Bronchial epithelial cell (primary cell): ENCODE data around the genes COA1 and YKT6.

DNA sequence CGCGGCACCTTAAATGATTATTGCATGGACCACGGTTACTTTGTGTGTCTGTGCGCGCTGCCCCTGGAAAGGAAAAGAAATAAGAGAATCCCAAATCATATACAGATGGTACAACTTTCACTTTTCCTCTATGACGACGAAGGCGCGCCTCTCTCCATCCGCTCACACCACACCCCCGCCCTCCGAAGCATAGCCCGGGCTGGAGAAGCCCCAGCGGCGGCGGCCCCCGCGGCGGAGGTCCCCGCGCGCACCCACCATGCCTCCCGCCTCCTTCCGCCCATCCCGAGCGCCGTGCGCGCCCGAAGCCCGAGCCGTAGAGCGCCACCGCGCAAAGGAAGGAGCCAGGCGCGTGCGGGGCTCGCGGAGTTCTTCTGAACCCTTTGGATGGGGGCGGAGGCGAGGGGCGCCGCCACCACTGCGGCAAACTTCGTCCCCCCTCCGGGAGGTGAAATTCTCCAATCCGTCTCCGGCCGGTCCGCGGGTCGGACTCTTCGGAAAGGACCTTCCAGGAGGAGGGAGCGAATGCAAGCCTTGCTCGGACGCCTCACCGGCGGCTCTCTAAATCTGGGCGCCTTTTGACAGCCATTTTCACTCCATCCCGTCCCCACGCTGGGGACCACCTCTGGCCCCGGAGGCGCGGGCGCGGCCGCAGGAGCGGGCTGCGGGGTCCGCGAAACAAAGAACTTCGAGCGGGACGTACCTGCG is 586 bp downstream of the GLI3 start:
- RRBS, 2 experiments, result under 1 to 1% methylated on average over 14 of the region's 76 CpGs

DNA sequence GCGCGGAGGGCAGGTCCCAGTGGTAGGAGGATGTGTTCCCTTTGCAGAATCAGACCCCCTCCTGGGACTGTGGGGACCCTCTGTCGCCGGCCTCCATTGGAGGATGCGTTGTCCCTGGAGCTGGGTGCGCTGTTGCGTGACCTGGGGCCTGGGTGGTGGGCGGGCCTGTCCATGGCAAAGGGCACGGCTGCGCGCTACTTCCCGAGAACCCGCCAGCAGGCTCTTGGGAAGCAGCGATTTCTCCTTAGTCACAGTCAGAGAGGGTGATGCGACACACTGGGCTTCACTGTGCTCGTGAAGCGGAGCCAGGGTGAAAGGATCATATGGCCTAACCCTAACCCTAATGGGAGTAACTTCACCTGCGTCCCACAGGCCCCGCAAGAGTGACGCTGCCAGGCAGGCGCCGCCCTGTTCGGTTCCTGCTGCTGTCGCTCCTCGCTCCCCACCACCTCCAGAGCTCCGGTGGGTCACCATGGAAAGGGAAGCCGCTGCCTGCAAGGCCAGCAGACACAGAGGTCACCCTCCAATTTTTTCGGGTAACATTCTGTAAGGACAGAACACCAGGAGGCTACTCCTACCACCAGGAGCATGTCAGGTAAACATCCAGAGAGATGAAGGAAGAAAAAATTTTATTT is 23.2 kb downstream of the C7orf25 start:
- RRBS, 2 experiments, result 0% methylated on average over 4 of the region's 28 CpGs; no CpG with 5 or more reads in 1 of the 2 experiments

- RRBS, 2 experiments, result no CpG with 5 or more reads among the region's 8 CpGs
These were observed 39.8 kb upstream of the HECW1 start for GRCh38 chr7:43072482-43073134.

DNA sequence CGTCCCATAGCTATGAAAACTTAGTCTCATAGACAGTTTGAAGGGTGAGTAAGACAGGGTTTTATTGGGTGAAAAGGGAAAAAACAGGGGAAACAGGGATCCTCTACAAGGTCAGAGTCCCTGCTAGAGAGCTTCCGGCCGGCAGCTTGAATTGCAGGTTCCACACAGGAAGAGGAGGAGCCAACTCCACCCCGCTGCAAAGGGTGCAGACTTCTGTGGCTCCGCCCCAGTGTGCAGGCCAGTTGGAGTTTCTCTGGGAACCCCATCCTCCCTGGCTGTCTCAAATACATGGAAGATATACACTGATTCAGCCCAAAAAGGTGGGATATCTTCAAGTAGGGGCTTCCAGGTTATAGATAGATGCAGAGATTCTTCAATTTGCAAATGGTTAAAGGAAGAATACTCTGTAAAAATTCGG is 34.7 kb upstream of the HECW1 start:
- RRBS, 2 experiments, result no CpG with 5 or more reads among the region's 6 CpGs

GRCh38 chr7:43588521-43588848 is 5.6 kb downstream of the STK17A start:
- RRBS, 2 experiments, result no CpG with 5 or more reads among the region's 3 CpGs

DNA sequence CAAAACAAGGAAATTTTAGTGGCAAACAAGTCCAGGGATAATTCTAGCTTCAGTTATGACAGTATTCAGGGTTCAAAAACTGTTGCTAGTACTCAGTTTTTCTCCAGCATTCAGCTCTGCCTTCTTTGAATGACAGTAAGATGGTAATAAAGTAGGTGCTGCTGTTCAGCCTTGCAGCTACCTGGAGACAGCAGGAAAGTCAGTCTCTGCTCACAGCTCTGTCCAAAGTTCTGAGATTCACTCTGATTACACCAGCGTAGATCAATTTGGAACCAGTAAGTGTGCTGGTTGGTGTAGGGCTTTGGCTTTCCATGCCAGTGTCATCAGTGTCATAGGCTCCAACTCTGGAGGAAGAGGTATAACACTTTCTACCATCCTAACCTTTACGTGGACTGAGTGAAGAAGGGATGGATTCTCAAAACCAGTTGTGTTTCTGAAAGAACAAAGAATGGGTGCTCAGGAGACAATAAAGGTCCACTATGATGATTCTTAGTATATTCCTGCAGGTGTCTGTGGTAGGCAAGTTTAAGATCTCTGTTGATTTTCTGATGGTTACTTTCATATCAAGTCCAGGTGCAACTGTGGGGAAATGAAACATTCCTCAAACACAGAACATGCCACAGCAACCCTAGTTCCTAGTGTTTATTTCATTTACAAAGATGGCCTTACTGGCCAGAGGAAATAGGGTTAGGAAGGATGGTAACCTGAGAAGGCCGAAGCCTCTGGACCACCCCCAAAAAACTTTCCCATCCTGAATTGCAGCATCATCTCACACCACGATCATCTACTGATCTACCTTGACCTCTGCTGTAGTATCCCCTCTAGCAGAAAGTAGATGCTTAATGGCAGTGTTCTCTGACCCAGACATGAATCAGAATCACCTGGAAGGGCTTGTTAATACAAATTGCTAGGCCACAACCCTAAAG is 26.4 kb downstream of the STK17A start:
- RRBS, 2 experiments, result no CpG with 5 or more reads among the region's 4 CpGs

DNA sequence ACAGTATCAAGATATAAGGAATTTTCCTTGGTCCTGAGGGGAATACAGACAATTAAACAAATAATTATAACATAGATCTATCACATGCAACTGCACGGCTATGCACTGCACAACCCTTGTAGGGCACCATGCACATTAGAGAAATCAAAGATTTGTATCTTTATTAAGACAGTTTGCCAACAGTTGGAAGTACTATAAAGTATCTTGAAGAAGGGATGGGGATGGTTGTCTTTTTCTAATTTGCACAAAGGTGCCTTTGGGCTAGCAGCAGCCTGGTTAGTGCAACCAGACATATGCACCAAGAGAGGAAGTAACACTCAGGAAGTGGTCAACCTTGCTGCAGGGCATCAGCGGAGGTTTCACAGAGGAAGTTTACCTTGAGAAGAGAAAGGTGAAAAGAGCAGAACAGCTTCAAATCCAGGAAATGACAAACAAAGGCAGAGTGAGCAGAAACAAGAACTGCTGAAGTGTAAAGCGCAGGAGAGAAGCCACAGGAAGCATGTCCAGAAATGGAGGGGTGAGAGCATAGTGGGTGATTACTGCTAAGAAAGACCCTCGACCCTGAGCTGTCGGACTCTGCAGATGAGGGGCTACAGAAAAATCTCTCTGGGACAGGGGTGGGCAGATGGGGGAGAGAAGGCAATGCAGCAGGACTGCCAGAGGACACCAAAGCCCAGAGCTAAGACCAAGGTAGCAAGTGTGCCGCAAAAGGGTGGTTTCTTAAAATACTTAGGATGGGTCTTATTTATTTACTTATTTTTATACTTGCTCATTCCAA is 66.9 kb downstream of the STK17A start:
- RRBS, 2 experiments, result no CpG with 5 or more reads among the region's 6 CpGs

GRCh38 chr7:43729076-43730345 is at the start of gene COA1:
Gene COA1 (minus strand): TSS chr7:43729523.
- RRBS, 2 experiments, result 1 to 2% methylated on average over 10 to 15 of the region's 72 CpGs

GRCh38 chr7:43800339-43800743 is 41.9 kb downstream of the BLVRA start:
- RRBS, 2 experiments, result no CpG with 5 or more reads among the region's 6 CpGs

GRCh38 chr7:44044835-44045457 is 444 bp downstream of the DBNL start:
- RRBS, 2 experiments, result 1 to 3% methylated on average over 5 of the region's 36 CpGs

GRCh38 chr7:44067402-44068339 is 2.3 kb upstream of the PGAM2 start:
- RRBS, 2 experiments, result no CpG with 5 or more reads among the region's 12 CpGs

DNA sequence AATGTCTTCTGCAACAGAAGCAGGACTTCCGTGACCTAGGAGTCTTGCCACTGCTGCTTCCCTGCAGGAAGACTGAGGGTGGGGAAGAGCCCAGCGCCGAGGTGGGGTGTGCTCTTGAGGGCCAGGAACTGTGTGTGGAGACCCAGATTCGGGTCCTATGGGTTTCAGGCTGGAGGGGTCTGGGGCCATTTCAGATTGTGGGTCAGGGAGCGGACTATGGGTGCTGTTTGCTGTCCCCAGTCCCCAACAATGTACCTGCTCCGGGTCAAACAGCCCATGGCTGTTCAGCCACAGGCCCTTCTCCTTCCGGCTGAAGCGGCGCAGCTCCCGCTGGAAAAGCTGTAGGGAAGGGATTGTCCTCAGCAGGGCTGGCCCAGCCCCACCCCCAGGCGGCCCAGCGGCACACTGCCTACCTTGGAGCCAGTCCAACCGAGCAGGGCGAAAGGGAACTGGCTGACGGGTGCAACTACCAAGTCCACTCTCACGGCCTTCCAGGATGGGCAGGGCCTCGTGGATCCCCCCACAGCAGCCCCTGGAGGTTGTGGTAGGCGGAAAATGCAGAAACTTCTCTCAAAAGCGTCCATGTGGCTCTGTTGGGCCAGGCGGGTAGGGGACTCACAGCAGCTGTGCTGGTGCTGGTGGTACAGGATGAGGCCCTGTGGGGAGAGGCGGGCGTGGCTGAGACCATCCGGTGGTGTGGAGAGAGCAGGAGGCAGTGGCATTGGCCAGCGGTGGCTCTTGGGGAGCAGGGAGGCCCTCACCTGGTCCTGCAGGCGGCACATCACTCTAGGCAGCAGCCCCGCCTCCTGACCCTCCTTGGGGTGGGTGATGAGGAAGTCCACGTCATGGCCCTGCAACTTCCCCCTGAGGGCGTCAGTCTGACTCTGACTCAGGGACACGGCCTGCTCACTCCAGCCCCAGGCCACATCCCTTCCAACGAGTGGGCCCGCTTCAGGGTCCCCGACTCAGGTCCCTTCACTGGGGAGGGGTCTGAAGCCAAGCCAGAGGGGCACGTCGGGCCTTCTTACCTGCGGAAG is 8.3 kb upstream of the PGAM2 start:
- RRBS, 2 experiments, result 79% methylated on average over 1 of the region's 35 CpGs; no CpG with 5 or more reads in 1 of the 2 experiments

GRCh38 chr7:44088468-44088766 is 6.1 kb upstream of the POLM start:
- RRBS, 2 experiments, result no CpG with 5 or more reads among the region's 10 CpGs

DNA sequence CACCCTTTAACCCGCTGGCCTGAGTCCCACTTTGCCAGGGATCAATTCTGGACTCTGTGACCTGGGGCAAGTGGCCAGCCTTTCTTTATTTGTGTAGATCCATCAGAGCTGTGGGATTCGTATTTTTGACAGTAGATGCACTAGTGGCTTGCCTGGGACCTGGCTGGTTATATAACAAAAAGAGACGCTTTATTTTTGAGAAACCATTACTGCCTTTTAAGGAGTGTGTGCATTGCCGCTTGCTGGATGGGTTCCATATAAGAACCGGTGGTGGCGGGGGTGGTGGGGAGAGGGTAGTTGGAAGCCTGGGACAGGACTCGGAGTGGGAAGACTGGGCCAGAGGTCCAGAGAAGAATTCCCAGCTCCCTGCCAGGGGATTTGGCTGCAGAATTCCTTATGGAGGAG is 7.9 kb upstream of the POLM start:
- RRBS, 2 experiments, result no CpG with 5 or more reads among the region's 7 CpGs

GRCh38 chr7:44200732-44201432 is at the start of gene YKT6:
Gene YKT6 (plus strand): TSS chr7:44200978.
- RRBS, 2 experiments, result 3 to 6% methylated on average over 4 of the region's 56 CpGs

- RRBS, 2 experiments, result 3 to 4% methylated on average over 6 of the region's 10 CpGs
These were observed 40.2 kb downstream of the YKT6 start for GRCh38 chr7:44240923-44241456.

DNA sequence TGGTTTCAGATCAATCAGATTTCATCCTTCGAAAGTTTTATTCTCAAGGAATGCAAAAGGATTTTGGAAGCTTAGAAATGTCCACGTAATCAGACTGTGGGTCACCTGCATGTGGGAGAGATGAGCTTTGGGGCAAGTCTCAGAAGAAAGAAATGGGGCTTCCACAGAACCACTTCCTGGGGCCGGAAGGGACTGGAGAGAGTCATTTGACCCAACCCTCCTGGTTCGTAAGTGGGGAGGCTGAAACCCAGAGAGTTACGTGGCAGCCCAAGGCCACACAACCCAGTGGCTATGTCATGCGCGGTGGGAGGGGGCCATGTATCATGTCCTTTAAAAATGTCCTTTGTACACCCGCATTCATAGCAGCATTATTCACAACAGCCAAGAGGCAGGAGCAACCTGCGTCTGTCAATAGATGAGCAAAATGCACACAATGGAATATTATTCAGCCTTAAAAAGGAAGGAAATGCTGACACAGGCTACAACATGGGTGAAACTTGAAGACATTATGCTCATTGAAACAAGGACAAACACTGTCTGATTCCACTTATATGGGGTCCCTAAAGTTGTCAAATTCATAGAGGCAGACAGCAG is 15.1 kb downstream of the CAMK2B start:
- RRBS, 2 experiments, result no CpG with 5 or more reads among the region's 9 CpGs

- RRBS, 2 experiments, result no CpG with 5 or more reads among the region's 10 CpGs
These were observed 11.8 kb downstream of the CAMK2B start for GRCh38 chr7:44313489-44314017.

GRCh38 chr7:44572758-44573206 is 926 bp downstream of the DDX56 start:
- RRBS, 2 experiments, result no CpG with 5 or more reads among the region's 6 CpGs